GM23338 (cell line): Measurements from ENCODE around the gene PPP1R26.

DNA sequence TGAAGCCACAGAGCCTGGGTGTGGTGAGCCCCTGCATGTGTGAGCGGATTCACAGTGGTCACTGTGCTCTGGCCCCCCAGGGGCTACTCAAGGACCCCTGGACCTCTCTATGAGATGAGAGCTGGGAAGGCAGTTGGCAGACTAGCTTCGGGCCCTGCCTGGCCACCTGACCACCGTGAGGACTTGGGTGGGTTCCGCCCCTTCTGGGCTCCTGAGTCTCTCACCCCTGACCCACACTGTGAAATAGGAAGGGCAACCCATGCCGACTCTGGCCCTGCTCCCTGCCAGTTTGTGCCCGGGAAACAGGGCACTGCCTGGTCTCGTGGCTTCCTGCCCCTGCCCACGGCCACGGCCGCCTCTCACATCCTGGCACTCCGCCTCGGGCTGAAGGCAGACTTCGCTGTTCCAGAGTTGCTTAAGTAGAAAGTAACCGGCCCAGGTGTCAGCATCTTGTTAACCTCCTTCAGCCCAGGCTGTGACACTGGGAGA is 93.3 kb upstream of the RXRA start:
- PRO-cap: no peak
- RAMPAGE, long total RNA: no peak

DNA sequence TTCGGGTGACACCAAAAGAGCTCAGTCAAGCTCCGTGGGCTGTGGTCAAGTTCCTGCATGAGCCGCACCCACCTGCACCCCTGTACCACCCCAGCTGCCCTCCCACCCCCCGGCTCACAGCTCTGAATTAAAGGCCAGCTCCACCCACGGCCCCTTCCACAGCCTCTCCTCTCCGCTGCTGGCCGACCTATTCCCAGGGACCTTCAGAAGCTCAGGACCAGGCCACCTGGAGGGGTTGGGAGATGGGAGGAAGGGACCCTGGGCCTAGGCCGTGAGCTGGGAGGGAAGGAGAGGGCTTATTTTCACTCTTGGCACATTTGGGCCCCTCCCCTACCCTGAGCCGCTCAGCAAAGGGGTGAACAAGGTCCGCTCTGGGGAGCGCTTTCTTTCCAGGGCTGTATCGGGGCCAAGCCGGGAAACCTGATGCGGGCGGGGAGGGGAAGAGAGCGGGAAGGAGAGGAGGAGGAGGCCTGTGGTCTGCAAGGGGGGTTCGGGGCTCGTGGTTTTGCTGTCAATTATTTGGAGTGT is 62.8 kb upstream of the RXRA start:
- PRO-cap: no peak
- RAMPAGE, long total RNA: no peak

GRCh38 chr9:134331944-134332967 is 6.0 kb downstream of the RXRA start:
- PRO-cap: no peak
- RAMPAGE, long total RNA: no peak

GRCh38 chr9:134356477-134357559 is 30.6 kb downstream of the RXRA start:
- PRO-cap: no peak
- RAMPAGE, long total RNA: no peak

DNA sequence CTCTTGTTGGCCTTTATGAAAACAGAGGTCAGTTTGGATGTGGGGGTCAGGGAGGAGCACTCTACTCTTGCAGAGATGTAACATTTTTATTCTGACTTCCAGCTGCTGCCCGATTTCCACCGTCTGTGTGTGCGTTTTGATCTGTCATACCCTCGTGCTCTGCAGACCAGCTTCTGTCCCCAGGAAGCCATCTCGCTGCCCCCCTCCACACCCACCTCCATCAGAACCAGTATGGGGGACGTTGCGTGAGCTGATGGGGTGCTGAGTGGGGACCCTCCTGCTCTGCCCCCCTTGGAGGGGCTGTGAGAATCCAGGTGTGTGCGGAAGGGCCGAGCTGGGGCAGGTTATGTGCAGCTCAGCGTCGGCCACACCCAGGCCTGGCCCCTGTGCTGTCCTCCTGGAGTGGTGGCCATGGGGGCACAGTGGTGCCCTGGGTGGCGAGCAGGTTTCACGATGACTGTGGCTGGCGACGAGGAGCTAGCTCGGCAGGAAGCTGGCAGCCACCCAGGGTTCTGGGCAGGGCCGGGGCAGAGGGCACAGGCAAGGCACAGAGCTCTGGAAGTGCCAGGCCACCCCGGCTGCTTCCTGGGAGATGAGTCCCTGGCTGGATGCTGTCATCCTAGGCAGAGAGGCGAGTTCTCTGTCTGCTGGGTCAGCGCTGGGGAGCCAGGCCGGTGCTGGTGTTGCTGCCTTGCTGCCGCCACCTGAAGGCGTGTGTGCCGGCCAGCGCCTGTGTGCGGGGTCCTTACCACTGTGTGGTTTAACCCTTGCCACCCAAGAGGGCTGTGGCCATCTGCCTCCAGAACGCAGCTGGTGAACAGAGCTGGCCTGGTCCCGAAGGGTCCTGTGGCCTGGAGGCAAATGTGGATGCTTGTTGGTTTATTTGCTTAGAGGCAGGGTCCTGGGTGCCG is 51.6 kb downstream of the RXRA start:
- PRO-cap: no peak
- RAMPAGE, long total RNA: no peak

DNA sequence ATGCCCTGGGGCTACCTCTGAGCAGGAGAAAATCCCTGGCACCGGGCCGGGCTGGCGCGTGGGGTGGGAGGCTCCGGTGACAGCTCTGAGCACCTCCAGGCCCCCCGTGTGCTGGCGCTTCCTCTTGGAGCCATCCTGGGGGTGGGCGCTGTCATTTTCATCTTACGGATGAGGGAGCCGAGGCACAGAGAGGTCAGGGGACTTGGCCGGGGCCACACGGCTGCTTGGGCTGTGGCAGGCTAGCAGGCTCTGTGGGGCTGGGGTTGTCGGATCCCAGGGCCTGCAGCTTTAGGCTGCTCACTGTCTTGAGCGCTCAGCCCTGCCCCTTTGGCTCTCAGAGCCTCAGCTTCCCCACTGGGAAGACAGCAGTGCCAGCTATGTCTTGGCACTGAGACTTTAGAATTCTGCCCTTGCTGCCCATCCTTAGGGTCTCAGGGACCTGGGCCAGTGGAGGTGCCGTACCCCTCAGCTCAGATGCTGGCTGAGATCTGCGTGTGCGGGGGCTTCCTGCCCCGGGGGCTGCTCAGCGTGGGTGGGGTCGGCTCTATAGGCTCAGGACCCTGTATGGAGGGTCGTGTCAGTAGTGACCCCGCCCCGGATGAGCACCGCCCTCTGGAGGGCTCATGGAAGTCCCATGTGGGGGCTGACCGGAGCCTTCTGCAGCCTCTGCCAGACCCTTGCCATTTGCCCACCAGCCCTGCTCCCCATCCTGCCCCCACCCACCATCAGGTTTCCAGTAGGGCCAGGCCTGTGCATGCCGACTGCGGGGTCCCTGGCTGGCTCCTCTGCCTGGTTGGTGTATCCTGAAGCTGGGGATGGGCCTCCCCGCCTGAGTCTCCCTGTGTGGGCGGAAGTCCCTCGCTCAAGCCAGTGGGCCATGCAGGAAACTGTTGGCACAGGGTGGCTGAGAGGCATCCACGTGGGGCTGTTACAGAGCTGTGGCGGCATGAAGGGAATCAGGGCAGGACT is 88.3 kb downstream of the RXRA start:
- PRO-cap: no peak
- RAMPAGE, long total RNA: no peak

DNA sequence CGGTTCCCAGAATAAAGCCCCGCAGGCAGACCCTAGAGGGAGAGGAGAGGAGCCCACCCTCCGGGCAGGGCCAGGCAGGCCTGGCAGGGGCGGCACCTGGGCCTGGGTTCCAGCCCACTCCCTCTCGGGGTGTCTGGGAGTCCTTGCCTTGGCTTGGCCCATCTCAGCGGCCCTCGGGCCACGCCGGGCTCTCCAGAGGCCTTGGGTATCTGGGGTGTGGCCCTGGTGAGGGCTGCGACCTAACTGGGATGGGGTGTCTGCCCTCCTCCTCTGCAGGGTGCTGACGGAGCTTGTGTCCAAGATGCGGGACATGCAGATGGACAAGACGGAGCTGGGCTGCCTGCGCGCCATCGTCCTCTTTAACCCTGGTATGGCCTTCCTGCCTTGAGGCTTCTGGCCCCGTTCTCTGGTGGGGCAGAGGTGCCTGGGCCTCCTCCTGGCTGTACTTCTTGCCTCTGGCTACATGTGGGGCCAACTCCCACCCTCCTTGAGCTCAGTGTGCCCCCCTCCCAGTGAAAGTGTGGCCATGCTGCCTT is 105.4 kb downstream of the RXRA start:
- PRO-cap: no peak
- RAMPAGE, long total RNA: no peak

GRCh38 chr9:134432345-134432940 is 106.2 kb downstream of the RXRA start:
- PRO-cap: no peak
- RAMPAGE, long total RNA: no peak

- PRO-cap: no peak
- RAMPAGE, long total RNA: no peak
These were observed 110.4 kb downstream of the RXRA start for GRCh38 chr9:134436328-134437467.

GRCh38 chr9:134592377-134592759 is 49.2 kb upstream of the COL5A1 start:
- PRO-cap: no peak
- RAMPAGE, long total RNA: no peak

- PRO-cap: no peak
- RAMPAGE, long total RNA: no peak
These were observed 39.0 kb upstream of the COL5A1 start for GRCh38 chr9:134602550-134603077.

- PRO-cap: bidirectional peak, plus-strand start at chr9:134641182, minus-strand start at chr9:134641018; bidirectional peak, plus-strand start at chr9:134641284, minus-strand start at chr9:134641240
- RAMPAGE, long total RNA: no peak
These were observed 653 bp upstream of the COL5A1 start for GRCh38 chr9:134640909-134641390.

DNA sequence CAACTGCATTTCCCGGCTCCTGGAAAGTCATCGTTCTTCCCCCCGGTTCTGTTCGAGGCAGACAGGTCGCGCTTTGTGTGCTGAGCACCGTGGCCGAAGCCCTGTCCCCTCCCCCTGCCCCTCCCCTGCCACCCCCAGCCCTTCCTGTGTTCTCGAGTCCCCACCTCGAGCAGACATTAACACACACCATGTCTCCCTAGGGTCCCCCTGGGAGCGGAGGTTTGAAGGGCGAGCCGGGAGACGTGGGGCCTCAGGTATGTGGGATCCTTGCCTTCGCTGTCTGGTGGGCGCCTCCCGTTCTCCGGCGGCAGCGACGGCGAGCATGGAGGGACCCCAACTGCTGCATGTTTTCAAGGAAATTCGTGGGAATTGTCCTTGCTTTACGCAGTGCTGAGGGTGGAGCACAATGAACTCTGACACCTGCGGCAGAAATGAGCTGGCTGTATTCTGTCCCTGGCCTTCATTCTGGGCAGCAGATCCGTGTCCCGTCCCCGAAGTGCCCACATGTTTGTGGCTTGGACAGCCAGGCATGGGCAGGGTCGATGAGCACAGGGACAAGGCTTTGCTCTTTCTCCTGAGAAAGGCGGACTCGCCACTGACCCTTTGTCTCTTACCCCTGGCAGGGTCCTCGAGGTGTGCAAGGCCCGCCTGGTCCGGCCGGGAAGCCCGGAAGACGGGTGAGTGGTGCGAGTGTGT is 112.2 kb downstream of the COL5A1 start:
- PRO-cap: no peak
- RAMPAGE, long total RNA: no peak

DNA sequence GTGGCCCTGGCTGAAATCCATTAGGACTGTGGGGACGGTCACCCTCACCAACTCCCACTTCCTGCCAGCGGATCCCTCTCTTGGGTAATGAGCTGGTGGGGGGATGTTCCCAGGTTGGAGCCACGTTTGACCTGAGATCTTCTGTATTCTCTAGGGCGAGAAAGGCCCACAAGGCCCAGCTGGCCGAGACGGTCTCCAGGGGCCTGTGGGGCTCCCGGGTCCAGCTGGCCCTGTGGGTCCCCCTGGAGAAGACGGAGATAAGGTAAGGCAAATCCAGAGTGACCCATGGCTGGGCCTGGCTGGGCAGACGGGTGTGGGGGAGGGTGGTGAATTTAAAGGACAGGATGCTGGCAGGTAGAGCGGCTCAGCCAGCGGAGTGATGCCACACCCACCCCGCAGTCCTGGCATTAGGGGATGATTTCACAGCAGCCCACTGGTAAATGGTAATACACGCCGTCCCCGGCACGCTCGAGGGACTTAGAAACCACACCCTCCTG is 71.5 kb upstream of the FCN2 start:
- PRO-cap: no peak
- RAMPAGE, long total RNA: no peak

GRCh38 chr9:135134074-135134793 is 46.8 kb downstream of the OLFM1 start:
- PRO-cap: no peak
- RAMPAGE, long total RNA: no peak

- PRO-cap: no peak
- RAMPAGE, long total RNA: no peak
These were observed 193.2 kb downstream of the OLFM1 start for GRCh38 chr9:135280717-135280918.

GRCh38 chr9:135306673-135307305 is 172.8 kb upstream of the PPP1R26 start:
- PRO-cap: no peak
- RAMPAGE, long total RNA: no peak

GRCh38 chr9:135373530-135373942 is 106.0 kb upstream of the PPP1R26 start:
- PRO-cap: no peak
- RAMPAGE, long total RNA: no peak

GRCh38 chr9:135479355-135480206 is at the start of gene PPP1R26:
Gene PPP1R26, plus strand, starts transcription at chr9:135479782.
- PRO-cap: bidirectional peak, plus-strand start at chr9:135479669, minus-strand start at chr9:135479701
- RAMPAGE, long total RNA: no peak

DNA sequence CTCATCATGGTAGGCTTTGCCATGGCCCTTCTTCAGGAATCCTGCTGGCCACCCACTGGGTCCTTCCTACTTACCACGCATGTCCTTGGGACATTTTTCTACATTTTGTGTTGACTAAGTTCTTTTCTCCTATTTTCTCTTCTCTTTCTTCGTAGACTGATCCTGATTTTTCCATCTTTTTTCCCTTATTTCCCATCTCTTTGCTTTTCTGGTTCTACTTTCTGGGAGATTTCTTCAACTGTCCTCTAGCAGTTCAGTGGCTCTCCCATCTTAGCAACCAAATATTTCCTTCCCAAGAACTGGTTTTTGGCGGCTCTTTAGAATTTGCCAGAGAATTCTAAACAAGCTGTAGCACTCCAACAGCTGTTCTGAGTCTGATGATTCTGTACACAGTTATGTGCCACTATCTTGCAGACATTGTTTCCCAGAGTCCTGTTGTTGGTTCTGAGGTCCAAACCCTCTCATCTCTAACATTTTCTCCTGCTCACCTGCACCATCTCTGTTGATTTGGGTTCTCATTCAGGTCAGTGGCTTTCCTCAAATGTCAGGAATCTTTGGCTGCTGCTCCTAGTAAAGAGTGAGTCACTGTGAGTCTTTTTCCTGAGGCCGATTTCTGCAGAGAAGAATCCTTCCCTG is 50.1 kb downstream of the CAMSAP1 start:
- PRO-cap: no peak
- RAMPAGE, long total RNA: no peak